ENCODE results near the gene ARHGAP29.

DNA sequence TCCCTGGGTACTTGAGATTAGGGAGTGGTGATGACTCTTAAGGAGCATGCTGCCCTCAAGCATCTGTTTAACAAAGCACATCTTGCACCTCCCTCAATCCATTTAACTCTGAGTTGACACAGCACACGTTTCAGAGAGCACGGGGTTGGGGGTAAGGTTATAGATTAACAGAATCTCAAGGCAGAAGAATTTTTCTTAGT lies 68.3 kb upstream of the DR1 start:
- PRO-cap, 2 experiments: peak in 1 of 2 experiments; most common minus-strand start position 110 of the sequence (in 1)

DNA sequence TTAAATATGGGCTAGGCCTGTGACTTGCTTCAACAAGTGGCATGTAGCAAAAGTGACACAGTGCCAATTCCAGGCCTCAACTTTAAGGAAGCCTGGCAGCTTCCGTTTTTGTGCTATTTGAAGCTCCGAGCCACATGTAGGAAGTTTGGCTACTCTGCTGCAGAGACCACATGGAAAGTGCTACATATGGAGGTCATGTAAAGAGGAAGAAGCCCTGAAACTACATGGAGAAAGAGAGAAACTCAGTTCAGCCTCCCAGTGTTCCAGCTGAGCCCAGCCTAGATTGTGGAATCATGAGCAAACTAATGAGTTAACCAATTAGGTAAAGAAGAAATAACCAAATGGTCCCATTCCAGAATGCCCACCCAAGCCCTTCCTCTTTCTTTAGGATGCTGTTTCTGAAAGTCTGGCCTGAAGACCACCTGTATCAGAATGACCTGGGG lies 28.4 kb upstream of the DR1 start:
- PRO-cap, 2 experiments: no peak in any of the 2 experiments

GRCh38 chr1:93347352-93347843 lies 1.7 kb downstream of the DR1 start:
- PRO-cap, 2 experiments: no peak in any of the 2 experiments

- PRO-cap, 2 experiments: no peak in any of the 2 experiments
Observed at GRCh38 chr1:93516057-93516809, 68.3 kb downstream of the FNBP1L start.

DNA sequence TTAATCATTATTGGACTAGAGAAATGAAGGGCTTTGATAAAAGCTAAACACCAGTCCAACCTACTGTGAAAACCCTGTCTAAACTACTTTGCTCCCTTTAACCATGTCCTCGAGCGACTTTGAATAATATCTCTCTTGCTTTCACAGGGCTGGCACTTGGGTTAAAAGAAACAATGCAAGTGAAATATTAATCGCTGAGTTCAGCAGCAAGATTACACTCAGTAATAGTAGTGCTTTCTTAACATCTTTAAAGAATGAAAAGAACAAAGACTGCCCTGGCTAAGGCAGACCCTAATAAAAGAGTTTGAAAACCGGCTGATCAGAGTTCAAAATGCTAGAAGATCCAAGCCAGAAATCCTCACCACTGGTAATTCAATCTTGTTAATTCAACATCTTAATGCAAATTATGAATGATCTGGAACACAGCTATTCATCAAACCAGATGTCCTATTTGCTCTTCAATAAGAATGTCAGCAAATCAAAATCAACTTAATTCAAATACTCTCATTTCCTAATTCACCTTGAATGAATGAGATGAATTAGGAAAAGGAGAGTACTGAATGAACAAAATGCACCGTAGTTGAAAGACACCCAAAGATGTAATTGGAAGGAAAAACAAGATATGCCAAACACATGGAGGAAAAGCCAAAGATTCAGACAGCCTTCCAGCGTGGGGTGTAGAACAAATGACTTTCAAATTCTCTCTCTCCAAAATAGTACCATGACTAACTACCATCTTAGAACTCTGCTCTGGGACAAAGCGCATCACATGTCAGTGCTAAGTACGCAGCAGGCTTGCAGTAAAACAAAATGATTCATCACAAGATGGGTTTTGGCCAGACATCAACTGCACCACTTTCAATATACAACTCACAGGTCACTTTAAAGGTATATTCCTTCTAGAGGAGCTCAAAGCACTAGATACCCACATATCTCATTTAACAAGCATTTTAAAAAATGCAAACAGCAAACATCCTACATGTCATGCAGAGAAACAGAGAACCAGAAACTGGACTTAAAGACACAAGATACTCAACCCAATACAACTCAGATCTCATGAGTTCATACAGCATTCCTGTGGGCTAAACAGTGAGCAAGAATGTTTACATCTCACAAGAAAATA lies 76.0 kb downstream of the BCAR3 start:
- PRO-cap, 2 experiments: peak in 1 of 2 experiments; most common minus-strand start position 687 of the sequence (in 1)

- PRO-cap, 2 experiments: peak in 2 of 2 experiments; most common plus-strand start chr1:93613885 (in 1); most common minus-strand start chr1:93614097 (in 2)
Observed at GRCh38 chr1:93613557-93614747, 67.7 kb downstream of the BCAR3 start.

GRCh38 chr1:93624038-93624402 lies 57.6 kb downstream of the BCAR3 start:
- PRO-cap, 2 experiments: no peak in any of the 2 experiments

- PRO-cap, 2 experiments: no peak in any of the 2 experiments
Observed at GRCh38 chr1:93715248-93715848, 33.7 kb upstream of the BCAR3 start.

GRCh38 chr1:93816740-93817271 lies 62.2 kb downstream of the DNTTIP2 start:
- PRO-cap, 2 experiments: no peak in any of the 2 experiments

GRCh38 chr1:93846941-93847721 lies 31.9 kb downstream of the DNTTIP2 start:
- PRO-cap, 2 experiments: peak in 2 of 2 experiments; most common plus-strand start chr1:93847248 (in 1); most common minus-strand start chr1:93847488 (in 2)

GRCh38 chr1:93876096-93877262 lies 2.5 kb downstream of the DNTTIP2 start:
- PRO-cap, 2 experiments: no peak in any of the 2 experiments

DNA sequence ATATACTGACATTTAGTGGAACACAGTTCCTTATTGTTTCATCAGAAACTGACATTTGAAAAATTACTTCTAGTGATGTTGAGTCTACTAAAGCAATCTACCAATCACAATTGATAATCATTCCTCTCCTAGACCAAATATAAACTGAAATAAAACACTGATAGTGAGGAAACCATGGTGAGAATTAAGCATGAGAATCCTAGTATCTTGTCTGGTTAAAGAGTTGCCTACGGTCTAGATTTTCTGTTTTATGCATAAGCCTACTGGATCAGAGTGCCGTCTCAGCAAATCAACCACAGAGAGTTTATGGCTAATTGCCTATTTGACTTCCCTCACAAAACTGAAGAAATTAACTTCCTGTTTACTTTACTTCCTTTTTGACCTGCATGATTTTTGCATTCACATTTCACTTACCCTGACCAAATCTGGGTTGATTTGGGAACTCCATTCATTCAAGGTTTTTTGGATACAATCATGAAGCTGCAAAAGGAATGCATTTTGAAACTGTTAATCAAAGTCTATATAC lies 5.1 kb downstream of the GCLM start:
- PRO-cap, 2 experiments: no peak in any of the 2 experiments

DNA sequence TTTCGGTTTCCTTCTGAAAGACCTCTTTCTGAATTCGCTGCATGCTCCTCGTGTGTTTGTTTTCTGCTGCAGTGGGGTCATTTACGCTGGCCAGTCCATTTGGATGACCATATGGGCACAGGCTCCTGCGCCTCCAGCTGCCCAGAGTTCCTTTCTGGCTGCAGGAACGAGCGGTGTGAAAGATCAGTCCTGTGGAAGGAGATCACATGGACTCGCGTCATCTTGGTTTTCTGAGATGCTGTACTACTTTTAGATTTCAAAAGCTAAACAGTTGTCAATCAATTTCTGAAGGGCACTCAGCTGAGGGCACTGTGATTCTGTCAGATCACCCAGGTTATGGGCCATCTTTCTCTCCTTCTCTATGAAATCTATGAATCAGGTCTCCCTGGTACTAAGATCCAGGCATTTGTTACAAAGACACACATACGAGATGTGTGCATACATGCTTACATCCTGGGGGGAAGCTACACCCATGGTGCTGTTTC lies 83.9 kb upstream of the GCLM start:
- PRO-cap, 2 experiments: no peak in any of the 2 experiments

DNA sequence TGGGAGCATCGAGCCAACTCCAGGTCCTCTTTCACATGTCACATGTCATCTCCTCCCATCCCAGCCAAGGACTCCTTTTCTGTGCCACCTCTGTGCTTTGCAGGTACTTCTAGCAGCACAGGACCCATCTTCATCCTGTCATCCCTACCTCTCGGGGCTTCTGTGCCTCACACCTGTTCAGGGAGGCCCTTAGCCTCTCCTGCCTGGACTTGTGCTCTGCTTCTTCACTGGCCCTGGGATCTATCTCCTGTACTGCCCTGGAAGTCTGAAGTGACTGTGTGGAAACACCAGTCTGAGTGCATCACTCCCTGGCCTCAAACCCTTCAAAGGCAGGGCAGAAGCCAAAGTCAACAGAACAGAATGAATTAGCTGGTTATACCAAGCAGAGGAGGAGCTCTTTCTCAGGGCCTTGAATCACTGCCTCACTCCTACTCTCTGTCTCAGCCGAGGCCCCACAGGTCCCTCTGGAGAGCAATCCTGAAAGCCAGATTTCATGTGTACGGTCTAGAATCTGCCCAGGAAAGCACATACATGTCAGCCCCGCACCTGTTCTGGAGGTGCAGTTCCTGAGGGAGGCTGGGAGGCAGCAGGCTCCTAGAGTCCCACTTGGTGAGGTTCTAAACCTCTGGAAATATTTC lies 98.5 kb downstream of the ABCA4 start:
- PRO-cap, 2 experiments: no peak in any of the 2 experiments

GRCh38 chr1:94039936-94040413 lies 81.0 kb downstream of the ABCA4 start:
- PRO-cap, 2 experiments: no peak in any of the 2 experiments

- PRO-cap, 2 experiments: no peak in any of the 2 experiments
Observed at GRCh38 chr1:94218362-94218833, 19.0 kb downstream of the ARHGAP29 start.

- PRO-cap, 2 experiments: peak in 2 of 2 experiments; most common plus-strand start chr1:94237744 (in 2); most common minus-strand start chr1:94237584 (in 2)
Observed at GRCh38 chr1:94236742-94237820, at the start of gene ARHGAP29. TSS of gene ARHGAP29 (minus strand) at chr1:94237584.

DNA sequence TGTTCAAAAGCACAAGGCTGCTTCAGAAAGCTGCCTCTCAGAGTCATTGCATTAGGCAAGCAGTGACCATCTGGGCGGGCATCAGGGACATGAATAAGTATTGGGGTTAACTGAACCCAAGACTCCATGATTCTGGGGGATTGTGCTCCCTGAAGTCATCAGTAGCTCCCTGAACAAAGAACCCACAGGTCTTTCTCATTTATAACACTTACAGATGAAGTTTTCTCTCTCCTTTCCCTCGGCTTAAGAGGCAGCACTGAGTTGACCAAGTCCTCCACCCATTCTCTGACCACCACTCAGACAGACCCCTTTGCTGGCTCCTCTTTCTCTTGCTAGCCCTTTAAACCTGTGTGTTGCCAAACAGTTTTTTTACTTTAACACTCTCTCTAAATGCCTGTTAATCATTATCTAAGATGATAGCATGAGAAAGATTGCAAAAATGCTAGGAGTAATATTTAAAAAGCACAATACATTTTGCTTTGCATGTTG lies 76.9 kb upstream of the ARHGAP29 start:
- PRO-cap, 2 experiments: no peak in any of the 2 experiments

- PRO-cap, 2 experiments: no peak in any of the 2 experiments
Observed at GRCh38 chr1:94383746-94384420, 34.3 kb upstream of the ABCD3 start.

GRCh38 chr1:94552049-94552773 lies 10.7 kb upstream of the F3 start:
- PRO-cap, 2 experiments: no peak in any of the 2 experiments

Data from Metastatic Liver Carcinoma in the Lung (tissue), 2 donors.